Vein endothelial cell (primary cell): ENCODE measurements around a stretch of chr1.

GRCh38 chr1:27445009-27446000 is 44.7 kb downstream of the WASF2 start:
- CAGE, long polyA plus RNA = no peak

GRCh38 chr1:27532184-27532427 is 42.1 kb upstream of the WASF2 start:
- CAGE, long polyA plus RNA = no peak

GRCh38 chr1:27569426-27569735 is 34.6 kb downstream of the AHDC1 start:
- CAGE, long polyA plus RNA = no peak

DNA sequence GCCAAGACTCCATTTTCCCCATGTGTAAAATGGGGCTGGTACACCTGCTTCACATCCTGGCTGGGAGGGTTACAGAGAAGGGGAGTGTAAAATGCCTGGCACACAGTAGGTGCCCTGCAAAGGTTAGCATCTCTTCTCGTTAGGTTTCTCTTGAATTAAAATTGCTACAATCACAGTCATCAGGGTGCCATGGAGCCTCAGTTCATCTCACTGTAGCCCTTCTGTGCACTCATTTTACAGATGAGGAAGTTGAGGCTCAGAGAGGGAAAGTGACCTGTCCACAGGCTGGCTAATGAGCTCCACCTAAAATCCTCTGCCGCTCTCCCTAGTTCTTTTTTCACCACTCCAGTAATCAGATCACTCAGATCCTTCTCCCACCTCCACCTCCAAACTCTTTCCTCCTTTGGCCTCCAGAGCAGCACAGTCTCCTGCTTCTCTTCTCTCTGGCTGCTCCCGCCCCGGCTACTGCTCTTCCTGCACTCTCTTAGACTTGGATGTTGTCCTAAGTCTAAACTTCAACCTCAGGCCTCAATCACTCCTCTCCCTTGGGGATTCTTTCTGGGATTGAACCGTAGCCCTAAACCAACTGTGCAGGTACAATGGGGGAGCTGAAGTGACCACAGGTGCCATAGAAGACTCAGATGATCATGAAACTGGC is 13.6 kb upstream of the AHDC1 start:
- CAGE, long polyA plus RNA = no peak

GRCh38 chr1:27633892-27634675 is 901 bp downstream of the FGR start:
- CAGE, long polyA plus RNA = no peak

GRCh38 chr1:27726645-27727085 is 904 bp downstream of the FAM76A start:
- CAGE, long polyA plus RNA = no peak

GRCh38 chr1:27850317-27850737 is 19.7 kb downstream of the PPP1R8 start:
- CAGE, long polyA plus RNA = no peak

- CAGE, long polyA plus RNA = no peak
These were observed 14.7 kb downstream of the THEMIS2 start for GRCh38 chr1:27886949-27887593.

DNA sequence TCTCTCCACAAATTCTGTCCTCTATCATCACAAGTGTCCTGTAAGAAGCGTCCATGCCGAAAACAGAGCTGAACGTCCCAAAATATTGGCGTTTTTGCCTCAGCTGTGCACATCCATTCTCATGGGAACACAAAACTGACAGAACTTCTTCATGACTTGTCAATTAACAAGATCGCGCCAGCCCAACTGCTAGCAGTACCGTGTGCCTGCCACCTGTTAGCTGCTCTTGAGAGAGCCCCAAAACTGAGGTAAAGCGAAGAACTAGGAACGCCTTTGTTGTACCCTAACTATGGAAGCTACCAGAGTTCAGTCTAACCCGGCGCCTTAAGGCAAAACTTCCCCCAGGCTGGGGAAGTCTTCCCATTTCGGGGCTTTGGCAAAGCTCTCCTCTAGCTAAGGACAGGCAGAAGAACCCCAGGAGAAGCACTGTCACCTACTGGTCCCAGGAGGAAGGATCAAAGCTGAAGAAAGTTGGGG is 784 bp downstream of the EYA3 start:
- CAGE, long polyA plus RNA = no peak

DNA sequence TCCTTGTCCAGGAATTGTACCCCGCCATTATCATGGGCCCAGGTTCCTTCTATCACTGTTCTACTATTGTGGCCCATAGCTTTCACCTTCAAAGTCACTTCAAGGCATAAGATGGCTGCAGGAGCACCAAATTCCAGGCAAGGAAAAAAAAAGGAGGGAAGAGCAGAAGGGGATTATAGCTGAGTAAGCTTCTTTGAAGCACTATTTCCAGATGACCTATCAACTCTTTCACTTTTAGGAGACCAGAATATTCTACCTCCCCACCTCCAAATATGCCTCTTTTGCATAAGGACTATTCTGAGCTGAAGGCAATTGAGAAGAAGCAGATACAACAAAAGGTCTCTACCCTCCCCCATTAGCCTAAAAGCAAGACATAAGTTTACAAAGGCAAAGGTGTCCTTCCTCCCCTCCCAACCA is 41.8 kb downstream of the PTAFR start:
- CAGE, long polyA plus RNA = no peak

GRCh38 chr1:28236848-28237523 is 1.1 kb downstream of the ATP5IF1 start:
- CAGE, long polyA plus RNA = no peak

- CAGE, long polyA plus RNA = no peak
These were observed 8.9 kb downstream of the ATP5IF1 start for GRCh38 chr1:28244716-28245372.

GRCh38 chr1:28631333-28631612 is 11.6 kb downstream of the TAF12 start:
- CAGE, long polyA plus RNA = no peak

DNA sequence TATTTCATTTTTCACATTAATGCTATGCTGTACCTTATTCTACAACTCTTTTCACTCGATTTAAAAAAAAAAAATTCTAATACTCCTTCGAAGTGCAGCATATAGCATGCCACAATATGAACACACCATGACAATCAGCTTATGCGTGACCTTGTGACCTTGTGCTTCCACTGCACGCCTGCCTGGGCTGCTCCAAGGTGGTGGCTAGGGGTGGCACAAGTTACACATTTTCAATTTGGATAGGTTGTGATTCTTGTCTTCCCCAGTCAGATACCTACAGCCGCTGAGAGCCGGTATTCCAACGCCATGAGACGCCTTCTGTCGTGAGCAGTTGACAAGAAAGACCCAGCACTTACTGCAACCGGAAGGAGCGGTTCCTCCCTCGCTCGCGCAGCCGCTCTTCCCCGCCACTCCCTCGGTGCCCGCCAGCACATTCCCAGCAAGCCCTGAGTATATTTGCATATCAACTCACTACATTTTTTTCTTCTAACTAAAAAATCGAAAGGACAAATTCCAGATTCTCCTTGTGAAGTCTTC is 5.1 kb upstream of the TAF12 start:
- CAGE, long polyA plus RNA = no peak

- CAGE, long polyA plus RNA = no peak
These were observed 42.4 kb upstream of the EPB41 start for GRCh38 chr1:28871970-28872376.

DNA sequence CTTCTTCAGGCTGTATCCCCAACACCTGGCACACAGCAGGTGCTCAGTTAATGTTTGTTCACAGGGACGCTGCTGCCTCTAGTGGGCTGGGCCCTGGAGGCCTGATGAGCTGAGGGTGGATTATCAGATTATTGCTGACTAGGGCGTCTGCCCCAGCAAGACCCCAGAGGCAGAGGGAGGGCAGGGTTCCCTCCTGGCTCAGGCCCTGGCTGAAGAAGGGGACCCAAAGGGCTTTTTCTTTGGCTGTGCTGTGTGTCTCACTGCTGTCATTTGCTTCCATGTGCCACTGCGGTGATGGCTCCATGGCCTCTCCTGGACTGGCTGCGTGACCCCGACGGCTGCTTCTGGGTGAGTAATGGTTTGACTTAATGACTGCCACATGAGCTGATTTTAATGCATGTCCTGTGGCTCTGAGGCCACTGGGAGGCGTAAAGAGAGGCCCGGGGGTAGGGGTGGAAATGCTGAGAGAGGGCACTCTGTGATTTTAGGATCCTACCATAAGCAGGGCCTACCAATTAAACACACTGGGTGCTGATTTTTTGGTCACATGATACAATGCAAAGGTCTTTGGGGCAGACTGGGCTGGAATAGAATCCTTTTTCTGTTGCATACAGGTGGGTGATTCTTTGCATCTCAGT is 20.8 kb upstream of the EPB41 start:
- CAGE, long polyA plus RNA = no peak

- CAGE, long polyA plus RNA = no peak
These were observed 857 bp downstream of the EPB41 start for GRCh38 chr1:28915058-28915794.

GRCh38 chr1:29119434-29120117 is 4.1 kb downstream of the TMEM200B start:
- CAGE, long polyA plus RNA = no peak

- CAGE, long polyA plus RNA = no peak
These were observed 2.9 kb downstream of the SRSF4 start for GRCh38 chr1:29178718-29179374.

- CAGE, long polyA plus RNA = no peak
These were observed 3.2 kb downstream of the MECR start for GRCh38 chr1:29227349-29228041.